RPMI7951 (cell line): ENCODE data around the gene SCD.

DNA sequence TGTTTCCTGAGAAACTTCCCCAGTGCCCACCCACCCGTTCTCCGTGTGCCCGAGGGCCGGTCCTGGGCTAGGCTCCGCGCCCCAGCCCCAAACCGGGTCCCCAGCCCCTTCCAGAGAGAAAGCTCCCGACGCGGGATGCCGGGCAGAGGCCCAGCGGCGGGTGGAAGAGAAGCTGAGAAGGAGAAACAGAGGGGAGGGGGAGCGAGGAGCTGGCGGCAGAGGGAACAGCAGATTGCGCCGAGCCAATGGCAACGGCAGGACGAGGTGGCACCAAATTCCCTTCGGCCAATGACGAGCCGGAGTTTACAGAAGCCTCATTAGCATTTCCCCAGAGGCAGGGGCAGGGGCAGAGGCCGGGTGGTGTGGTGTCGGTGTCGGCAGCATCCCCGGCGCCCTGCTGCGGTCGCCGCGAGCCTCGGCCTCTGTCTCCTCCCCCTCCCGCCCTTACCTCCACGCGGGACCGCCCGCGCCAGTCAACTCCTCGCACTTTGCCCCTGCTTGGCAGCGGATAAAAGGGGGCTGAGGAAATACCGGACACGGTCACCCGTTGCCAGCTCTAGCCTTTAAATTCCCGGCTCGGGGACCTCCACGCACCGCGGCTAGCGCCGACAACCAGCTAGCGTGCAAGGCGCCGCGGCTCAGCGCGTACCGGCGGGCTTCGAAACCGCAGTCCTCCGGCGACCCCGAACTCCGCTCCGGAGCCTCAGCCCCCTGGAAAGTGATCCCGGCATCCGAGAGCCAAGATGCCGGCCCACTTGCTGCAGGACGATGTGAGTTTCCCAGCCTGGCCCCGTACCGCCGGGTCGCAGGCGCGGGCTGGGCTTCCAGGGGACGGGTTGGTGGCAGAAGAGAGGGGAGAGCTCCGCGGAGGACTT is at the start of gene SCD:
Gene SCD, plus strand, starts transcription at position 472 of the 875 bp plus-strand sequence.
- RAMPAGE, long total RNA = start-site peak on the plus strand centred at position 478 of the sequence, 268 bp wide, 154 and 570 reads in 2 replicates

DNA sequence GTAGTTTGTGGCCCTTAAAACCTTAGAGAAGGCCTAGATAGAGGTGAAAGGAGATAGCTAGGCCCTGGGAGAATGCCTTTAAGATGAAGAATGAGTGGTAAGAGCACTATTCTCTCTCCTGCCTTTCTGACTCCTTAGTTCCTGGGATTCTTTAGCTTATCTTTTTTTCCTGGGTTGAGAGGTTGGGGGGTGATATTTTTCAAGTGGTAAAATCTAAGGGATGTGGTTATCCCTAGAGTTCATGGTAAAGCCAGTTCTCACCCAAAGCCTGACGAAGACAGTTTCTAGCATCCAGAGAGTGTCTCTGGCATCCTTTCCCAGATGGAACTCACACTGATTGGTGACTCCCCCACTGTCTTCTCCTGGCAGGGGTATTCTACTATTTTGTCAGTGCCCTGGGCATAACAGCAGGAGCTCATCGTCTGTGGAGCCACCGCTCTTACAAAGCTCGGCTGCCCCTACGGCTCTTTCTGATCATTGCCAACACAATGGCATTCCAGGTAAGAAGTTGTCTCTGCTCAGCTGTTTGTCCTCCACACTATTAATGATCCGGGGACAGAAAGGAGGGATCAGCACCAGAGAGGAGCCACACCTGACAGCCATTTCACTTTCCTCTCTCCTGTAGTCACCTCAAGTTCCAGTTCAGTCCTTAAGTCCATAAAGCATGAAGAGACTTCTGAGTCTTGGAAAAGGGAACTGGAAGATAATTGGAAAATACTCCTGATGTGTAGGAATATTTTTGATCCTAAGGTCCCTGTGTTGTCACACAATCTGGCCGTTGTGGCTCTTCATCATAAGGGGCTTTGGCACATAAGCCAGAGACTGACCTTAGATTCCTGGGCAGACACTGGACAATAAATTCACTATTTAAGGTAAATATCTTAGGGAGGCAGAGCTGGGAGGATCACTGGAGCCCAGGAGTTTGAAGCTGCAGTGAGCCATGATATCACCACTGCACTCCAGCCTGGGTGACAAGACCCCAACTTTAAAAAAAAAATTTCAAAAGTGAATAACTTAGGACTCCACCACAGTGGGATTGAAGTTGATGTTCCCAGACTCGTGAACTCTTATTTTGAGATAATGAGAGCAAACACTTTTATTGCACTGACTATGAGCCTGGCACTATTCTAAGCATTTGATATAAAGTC is 5.3 kb downstream of the SCD start:
- RAMPAGE, long total RNA = no peak

DNA sequence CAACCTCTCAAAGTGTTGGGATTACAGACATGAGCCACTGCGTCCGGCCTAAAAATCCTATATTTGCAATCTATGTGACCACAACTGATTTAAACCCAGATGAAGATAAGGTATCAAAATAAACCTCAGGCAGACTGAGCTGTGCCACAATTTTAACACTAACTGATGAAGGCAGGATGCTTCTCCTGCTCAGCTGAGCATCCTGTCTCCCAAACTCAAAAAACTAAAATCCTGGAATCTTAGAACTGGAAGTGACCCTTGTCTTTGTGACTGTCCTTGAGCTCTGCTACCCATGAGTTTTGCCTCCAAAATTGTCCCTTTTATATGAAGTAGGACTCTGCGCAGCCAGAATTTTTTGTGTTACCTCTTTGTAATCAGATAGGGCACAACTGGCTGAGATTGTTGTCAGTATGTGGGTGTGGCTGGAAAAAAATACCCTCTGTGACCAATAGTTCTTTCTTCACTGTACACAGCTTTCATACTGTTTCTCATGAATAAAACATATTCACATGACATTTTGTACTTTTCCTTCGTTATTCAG is 49.8 kb upstream of the WNT8B start:
- RAMPAGE, long total RNA = no peak

DNA sequence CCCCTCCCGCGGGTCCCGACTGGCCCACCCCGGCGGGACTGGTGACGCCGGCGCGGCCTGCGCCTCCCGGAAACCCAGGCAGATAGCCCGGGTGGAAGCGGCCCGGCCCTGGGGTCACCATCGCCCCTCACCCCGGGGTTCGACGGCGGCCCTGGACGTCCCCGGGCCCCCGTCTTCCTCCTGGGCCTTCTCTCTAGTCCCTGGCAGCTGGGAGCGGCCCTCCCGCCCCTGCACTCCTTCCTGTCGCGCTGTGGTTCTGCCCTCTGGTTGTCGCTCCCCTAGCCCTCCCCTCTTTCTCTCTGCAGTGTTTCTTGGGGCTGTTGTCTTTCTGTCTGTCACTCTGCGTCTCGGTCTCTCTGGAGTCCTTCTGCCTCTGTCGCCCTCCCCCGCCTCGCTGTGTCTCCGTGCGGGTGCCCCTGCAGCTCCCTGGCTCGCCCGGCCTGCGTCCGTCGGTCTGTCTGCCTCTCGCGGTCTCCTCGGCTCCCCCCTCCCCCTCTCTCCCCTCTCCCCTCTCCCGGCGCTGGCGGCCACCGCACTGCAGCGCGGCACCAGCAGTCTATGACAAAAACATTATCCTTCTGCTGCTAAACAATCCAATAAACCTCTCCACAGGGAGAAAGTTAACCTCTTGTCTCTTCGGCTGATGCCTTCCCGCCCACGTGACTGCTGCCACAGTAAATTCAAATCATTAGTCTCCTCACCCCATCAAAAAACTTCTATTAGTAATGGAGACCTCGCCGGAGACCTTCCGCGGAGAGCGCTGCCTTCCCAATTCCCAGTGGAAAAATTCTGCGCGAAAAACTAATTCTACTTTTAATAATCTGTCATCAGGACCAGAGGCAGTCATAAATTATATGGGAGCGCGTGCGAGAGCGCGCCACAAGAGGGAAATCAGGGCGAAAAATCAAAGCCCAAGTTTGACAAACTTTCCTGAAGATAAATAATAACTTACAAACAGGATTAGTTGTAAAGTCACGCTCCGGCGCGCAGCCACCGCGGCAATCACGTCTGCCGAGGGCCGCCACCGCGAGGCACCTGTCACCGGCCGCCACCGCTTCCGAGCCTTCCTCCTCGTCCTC is 90.2 kb upstream of the PAX2 start:
- RAMPAGE, long total RNA = no peak

DNA sequence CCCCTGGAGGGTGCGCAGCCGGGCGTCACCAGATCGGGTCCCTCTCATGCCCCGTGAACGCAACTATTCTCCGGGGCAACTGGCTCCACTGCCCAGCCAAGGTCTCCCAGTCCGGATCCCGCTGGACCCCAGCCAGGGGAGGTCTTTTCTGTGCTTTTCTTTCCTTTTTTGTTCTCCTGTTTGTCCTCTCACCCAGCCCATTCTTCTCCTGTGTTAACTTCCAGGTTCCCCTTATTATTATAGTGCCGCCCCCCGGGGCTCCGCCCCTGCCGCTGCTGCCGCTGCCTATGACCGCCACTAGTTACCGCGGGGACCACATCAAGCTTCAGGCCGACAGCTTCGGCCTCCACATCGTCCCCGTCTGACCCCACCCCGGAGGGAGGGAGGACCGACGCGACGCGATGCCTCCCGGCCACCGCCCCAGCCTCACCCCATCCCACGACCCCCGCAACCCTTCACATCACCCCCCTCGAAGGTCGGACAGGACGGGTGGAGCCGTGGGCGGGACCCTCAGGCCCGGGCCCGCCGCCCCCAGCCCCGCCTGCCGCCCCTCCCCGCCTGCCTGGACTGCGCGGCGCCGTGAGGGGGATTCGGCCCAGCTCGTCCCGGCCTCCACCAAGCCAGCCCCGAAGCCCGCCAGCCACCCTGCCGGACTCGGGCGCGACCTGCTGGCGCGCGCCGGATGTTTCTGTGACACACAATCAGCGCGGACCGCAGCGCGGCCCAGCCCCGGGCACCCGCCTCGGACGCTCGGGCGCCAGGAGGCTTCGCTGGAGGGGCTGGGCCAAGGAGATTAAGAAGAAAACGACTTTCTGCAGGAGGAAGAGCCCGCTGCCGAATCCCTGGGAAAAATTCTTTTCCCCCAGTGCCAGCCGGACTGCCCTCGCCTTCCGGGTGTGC is 82.2 kb downstream of the PAX2 start:
- RAMPAGE, long total RNA = no peak

- RAMPAGE, long total RNA = no peak
Observed at GRCh38 chr10:100828219-100828935, 83.0 kb downstream of the PAX2 start.

GRCh38 chr10:100988408-100988943 is 1.1 kb downstream of the TWNK start:
- RAMPAGE, long total RNA = no peak

DNA sequence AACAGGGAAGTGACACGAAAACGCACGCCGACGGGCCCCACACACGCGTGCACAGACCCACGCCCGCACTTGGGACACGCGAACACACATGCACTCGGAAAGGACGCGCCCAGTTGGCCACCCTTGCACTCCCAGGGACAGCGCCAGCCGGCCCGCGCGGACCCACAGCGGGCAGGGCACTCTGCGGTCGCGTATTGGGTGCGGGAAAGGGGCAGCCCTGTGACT is 2.3 kb upstream of the LZTS2 start:
- RAMPAGE, long total RNA = no peak

GRCh38 chr10:100998000-100999054 is 1.3 kb upstream of the LZTS2 start:
- RAMPAGE, long total RNA = no peak

- RAMPAGE, long total RNA = no peak
Observed at GRCh38 chr10:101012430-101013150, 13.0 kb downstream of the LZTS2 start.

DNA sequence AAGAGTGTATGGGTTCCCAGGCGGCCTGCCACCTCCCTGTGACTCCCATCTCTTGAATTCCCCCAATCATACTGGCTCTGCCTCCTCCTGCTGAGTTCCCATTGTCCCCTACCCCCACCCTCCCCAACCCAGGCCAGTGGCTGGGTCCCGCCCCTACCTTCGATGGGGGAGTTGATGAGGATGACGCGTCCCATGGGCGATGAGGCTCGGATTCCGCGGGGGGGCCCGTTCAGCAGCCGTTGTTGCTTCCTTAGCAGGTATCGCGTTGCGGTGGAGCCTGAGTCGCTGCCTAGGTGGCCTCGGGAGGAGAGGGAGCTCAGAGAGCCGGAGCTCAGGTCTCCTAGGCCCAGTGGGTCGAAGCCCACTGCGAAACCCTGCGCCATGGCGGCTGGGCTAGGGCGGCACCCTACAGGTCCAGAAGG is 1.1 kb downstream of the PDZD7 start:
- RAMPAGE, long total RNA = no peak

- RAMPAGE, long total RNA = no peak
Observed at GRCh38 chr10:101043457-101043825, 12.4 kb downstream of the SFXN3 start.

DNA sequence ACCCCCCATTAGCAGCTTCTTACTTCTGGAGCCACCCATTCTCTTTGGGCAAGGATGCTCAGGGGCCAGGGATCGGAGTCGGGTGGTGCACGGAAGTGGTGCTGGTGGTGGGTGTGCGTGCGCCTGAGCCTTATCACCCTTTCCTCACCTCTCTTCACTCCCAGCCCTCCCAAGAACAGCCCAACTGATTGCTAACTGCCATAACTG is 286 bp downstream of the KAZALD1 start:
- RAMPAGE, long total RNA = no peak

GRCh38 chr10:101064118-101064666 is 2.4 kb downstream of the KAZALD1 start:
- RAMPAGE, long total RNA = no peak

GRCh38 chr10:101094035-101094241 is 32.1 kb downstream of the KAZALD1 start:
- RAMPAGE, long total RNA = no peak

DNA sequence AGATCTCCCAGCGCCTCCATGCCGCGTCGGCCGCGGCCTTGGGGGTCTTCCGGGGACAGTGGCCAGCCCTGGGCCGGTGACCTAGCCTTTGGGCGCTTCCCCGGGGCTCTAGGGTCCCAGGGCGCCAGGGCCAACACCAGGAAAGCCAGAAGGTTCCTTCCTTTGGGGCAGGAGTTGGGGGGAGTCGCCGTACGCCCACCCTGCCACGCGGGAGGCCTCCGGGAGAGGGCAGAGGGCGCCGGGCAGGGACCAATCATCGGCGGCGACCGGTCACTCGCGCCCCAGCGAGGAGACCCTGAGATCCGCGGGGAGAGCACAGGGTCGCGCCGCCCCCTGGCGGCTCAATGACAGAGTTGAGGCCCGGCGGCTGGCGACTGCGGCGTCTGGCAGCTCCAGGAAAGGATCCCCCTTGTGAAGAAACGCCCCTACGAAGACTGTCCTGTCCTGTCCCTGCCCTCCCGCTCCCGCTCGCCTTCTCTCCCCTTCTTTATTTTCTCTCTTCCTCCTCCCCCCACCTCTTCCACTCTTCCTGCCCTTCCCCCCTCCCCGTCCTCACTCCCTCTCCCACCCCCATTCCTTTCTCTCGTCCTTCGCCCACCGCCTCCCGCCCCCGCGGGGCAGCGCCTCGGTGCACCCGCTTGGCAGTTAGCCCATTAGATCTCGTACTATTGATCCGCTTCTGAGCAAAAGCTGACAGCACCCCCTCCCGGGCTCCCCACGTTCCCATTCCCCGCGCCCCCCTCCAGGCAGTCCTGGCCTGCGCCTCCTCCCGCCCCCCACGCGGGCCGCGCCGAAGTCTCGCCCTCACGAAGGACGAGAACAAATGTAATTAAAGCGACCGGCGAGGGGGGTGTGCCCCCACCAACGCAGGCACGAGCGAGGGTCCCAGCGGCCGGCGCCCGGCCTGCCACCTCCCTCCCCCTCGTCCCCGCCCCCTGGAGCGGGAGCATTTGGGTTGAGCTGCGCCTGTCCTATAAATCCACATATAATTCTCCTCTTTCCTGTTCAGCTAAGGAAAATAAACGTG is 62.2 kb upstream of the BTRC start:
- RAMPAGE, long total RNA = no peak

DNA sequence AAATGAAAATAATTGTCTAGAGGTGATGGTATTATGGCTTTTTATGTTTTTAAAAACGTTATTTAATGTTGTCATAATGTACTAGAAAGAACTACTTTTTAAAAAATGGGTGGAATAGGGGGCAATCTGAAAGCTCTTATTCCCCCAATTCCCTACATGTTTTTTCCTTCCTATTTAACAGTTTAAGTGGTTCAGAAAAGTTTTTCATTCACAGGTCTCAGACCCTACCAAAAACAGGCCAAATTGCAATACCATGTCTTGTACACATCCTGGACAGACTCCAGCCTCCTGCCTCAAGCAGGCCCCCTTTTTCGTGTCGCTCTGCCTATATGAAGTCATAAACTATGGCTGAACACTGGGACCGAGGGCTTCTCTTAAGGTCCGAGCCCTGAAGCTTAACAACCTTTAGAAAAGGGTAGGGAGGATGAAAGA is 1.4 kb downstream of the FBXW4 start:
- RAMPAGE, long total RNA = no peak

- RAMPAGE, long total RNA = no peak
Observed at GRCh38 chr10:101781918-101782677, 1.1 kb downstream of the NPM3 start.

GRCh38 chr10:101814660-101815266 is 3.5 kb downstream of the OGA start:
- RAMPAGE, long total RNA = no peak

- RAMPAGE, long total RNA = no peak
Observed at GRCh38 chr10:101816927-101817932, 1.0 kb downstream of the OGA start.